Myometrial cell (primary cell): ENCODE measurements around a stretch of chr15.

DNA sequence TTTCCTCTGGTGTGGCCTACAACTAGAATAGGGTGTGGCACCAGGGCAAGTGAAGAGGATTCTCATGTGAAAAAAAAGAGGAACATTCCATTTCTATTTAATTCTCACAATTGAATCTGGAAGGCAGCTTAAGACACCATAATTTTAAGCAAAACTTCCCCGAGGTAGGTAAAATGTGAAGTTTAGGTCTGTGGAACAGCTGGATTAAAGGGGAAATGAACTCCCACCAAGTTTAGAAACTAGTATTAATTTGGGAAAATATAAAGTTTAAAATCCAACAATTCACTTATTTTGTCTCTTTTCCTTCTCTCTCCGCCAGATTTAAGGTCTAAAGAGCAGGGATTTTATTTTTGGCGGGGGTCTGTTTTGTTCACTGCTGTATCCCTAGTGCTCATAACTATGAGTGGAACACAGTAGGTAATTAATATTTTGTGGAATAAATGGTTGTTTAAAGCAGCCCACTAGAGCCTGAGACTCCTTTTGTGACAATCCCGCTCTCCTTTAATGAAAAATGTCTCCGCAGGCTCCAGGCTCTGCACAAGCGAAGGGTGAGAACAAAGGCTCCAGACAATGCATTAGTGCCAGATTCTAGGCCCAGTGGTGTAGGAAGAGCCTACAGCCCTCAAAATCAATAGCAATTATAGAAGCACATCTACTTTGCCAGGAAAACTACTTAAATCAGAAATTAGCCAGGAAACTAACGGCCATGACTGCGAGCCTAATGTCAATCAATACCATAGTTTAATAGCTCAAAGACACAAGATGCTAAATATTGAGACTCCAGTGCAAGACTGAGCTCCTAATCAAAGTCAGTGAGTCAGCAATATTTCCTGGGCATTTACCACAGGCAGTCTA is 2.6 kb downstream of the ANXA2 start:
- RAMPAGE, long total RNA = no peak

DNA sequence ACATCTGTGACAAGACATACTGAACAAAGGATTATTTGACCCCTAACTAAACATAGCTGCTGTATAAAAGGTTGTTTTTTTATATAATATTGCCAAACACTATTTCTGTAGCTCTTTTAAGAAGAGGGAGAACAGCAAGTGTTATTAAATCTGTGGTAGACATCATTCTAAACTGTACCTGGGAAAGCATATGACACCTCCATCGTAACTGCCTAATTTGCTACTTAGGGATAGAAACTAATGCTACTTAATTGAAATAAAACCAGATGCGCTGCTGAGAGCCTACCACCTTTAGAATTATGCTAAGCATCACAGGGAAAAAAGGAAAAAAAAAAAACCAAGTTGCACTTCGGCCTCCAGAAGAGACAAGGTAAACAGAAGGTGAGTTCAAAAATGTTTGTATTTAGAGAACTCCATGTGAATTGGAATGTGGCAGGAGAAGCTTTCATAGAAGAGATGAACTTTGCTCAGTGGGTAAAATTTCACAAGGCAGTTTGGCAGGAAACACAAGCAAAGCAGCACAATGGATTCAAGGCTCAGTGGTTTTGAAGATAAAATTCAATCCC is 256.4 kb upstream of the ICE2 start:
- RAMPAGE, long total RNA = no peak

DNA sequence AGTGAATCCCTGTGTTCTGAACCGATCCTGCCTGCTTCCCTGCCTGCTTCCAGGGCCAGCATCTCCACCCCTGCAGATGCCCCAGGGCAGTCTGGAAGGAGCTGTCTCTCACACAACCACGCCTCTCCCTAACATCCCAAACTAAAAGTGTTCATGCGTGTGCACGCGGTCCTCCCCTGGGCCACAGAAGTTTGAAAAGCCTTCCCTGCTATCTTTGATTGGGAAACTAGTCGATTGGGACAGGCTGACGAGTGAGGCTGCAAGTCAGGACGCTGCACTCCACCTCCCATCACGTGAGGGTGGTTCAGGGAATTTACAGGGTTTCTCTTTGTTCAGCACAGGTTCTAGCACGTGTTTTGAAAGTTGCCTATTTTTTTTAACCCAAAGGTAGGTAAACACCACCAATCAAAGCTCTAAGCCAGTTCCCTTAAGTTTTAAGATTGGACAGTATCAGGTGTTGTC is 341.0 kb upstream of the ICE2 start:
- RAMPAGE, long total RNA = no peak

DNA sequence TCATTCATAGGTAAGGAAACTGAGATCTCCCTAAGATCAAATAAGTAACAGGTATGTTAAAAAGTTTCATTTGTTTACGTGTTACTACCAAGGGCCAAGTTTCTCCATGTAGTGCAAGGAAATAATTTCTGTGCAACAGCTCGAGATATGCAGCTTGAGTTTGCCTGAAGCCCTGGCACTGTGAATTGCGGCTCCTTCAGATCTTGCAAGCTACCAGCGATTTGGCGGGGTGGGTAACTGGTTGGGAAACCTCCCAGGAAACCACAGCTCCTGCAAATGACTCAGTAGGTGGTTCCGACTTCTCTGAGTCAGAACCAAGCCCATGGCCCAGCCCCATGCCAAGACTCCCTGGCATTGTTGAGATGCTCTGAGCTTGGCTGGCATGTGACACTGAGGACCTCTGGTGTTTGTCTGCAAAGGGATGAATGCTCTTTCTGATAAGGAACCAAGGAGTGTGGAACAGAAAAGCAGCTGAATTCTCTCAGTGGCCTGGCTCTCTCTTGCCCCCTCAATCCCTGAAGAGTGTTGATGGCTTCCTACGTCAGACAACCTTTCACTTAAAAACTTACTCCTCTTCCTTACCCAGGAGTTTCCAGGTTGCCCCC is 296.6 kb downstream of the RORA start:
- RAMPAGE, long total RNA = no peak

GRCh38 chr15:60981523-60982129 is 247.5 kb downstream of the RORA start:
- RAMPAGE, long total RNA = no peak

DNA sequence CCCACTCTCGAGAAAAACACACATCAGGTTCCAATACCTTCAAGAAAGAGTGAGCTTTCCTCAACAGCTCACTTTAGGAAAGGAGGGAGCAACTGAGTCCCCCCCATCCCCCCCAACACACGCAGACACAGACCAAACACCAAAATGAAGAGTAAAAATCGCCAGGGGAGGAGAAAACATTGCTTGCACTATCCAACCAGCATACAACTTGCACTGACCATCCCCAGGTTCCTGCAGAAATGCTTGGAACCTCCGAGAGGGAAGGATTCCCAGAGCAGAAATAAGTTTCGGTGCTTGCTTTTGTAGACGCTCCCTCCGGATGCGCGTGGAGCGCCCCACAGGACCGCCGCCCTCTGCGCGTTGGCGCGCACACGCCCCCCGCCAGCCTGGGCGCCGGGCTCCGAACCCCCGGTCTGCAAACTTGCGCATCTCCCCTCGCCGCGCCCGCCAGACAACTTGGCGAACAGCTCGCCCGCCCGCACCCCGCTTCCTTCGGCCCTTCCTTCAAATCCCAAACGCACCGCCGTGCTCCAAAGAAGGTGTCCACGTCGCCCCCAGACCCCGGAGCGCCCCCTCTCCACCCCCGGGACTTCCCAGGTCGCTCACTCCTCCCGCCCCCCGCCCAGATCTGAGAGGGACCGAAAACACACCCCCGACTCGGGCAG is 1.1 kb downstream of the RORA start:
- RAMPAGE, long total RNA = no peak

- RAMPAGE, long total RNA = no peak
Observed at GRCh38 chr15:61382959-61383348, 153.9 kb upstream of the RORA start.

GRCh38 chr15:61389723-61390078 is 160.6 kb upstream of the RORA start:
- RAMPAGE, long total RNA = no peak

- RAMPAGE, long total RNA = no peak
Observed at GRCh38 chr15:62059296-62059599, 999 bp downstream of the VPS13C start.

GRCh38 chr15:62067101-62067490 is 319 bp downstream of the C2CD4A start:
- RAMPAGE, long total RNA = no peak

DNA sequence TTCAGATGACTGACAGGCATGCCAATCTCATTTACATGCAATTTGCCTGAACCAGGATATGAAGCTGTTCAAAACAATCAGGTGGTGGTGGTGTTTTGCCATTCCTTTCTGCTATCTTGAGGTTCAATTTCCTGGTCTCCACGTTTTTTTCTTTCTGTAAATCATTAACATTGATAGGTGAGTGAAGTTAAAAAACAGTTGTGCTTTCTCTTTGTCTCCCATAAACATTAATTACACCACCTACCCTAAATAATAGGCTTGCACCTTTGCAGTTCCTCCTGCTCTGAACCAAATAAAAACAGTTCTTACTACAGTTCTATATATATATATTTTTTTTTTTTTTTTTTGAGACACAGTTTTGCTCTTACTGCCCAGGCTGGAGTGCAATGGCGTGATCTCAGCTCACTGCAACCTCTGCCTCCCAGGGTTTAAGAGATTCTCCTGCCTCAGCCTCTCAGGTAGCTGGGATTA is 49.1 kb downstream of the C2CD4B start:
- RAMPAGE, long total RNA = no peak

DNA sequence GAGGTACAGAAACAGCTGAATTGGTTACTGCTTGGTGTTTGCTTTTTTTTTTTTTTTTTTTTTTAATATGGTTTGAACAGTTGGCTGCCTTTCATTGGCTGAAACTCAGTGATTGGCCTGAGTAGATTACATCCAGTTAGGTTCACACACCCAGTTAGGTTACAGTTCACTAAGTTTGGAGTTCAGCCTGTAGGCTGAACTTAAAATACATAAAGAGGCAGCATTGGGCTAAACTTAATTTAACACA is 23.1 kb downstream of the C2CD4B start:
- RAMPAGE, long total RNA = no peak

GRCh38 chr15:62150479-62150887 is 14.6 kb downstream of the C2CD4B start:
- RAMPAGE, long total RNA = no peak

GRCh38 chr15:62288245-62288680 is 102.1 kb upstream of the TLN2 start:
- RAMPAGE, long total RNA = no peak

- RAMPAGE, long total RNA = no peak
Observed at GRCh38 chr15:62470040-62470833, 79.9 kb downstream of the TLN2 start.

GRCh38 chr15:62474462-62475517 is 84.4 kb downstream of the TLN2 start:
- RAMPAGE, long total RNA = no peak

DNA sequence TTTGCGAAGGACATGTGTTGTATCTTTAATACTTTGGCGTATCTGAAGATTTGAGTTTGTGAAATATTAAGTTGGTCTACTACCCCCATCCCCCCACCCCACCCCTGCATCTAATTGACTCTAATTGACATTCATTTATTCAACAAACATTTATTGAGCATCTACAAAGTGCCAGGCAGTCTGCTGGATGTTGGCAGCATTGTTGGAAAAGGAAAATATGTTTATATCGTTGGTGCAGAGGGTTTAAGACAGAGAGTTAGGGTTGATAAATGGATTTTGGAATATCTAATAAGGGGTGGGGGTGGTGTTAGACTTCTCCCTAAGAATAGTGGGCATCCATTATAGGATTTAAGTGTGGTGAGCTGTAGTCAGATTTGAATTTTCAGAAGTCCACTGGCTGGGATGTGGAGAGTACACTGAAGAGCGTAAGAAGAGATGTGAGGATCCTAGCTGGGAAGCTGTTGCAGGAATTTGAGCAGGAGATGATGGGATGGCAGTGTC is 217.7 kb downstream of the TLN2 start:
- RAMPAGE, long total RNA = no peak

GRCh38 chr15:62651840-62652202 is 261.5 kb downstream of the TLN2 start:
- RAMPAGE, long total RNA = no peak

GRCh38 chr15:62653041-62653660 is 262.8 kb downstream of the TLN2 start:
- RAMPAGE, long total RNA = no peak

DNA sequence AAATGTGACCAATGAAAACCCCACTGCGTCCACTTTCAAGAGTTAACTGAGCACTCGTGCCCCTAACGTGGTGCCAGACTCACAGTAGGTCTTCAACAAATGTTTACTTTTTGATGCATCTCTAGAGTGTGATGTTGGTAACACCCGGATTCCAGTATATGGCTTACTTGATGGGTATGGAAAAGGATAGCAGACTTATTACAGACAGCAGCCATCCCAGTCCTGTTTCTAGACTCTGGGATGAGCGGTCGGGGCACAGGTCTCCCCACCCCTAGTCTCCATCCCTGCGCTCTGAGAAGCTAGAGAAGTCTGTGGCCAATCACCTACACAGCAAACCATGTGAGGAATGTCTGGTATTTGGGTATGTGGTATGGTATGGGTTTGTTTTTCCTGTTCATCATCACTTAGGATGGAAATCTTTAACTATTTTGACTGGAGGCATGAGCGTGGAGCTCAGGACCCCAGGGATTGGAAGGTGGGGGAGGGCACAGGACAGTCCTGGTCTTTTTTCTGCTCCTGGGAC is 191.9 kb upstream of the TPM1 start:
- RAMPAGE, long total RNA = no peak